LHCN-M2 (cell line): ENCODE results near the gene CDKN3.

DNA sequence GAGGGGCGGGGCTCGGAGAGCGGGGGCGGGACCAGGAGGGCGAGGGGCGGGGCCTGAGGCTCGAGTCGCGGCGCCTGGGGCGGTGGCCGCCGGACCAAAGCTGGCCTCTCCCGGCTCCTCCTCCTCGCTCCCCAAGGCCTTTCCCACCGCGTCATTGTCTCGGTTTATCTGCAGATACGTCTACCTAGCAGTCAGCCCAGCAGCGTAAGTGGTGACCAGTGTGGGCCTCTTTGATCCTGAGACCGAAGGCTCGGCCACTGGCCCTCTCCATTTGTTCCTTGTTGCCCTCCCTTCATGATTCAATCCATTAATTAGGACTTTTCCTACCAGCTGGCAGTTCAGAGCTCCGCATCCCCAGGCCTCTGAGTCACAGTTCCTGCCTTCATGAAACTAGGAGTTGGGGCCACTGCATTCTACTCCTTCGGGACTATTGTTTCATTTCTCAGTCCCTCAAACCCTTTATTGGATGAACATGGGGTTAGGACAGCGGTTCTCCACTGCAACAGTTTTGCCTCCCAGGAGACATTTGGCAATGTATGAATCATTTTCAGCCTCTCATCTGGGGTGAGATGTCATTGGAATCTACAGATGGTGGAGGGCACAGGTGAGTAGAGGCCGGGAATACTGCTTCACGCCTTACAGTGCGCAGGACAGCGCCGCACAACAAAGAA, 451 bp upstream of the GNPNAT1 start:
- RAMPAGE, long total RNA, result no peak

DNA sequence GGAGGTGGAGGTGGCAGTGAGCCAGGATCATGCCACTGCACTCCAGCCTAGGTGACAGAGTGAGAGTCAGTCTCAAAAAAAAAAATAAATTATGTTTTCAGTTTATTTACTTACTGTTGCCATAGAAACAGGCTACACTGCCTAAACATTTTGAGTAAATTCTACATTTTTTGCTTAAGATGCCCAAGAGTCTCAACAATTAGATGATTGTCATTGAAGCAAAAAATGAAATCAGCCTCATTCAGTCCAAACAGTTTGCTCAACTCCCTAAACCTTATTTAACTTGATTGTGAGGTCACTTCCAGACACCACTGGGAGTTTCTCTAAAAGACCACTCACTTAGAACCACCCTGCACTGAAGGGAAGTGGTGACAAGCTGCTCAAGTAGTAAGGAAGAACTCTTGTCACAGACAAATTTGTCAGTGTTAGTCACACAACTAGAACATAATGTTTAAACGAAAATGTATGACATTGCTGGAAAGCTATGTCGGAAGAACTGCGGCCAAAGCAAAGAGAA, 9.8 kb upstream of the GNPNAT1 start:
- RAMPAGE, long total RNA, result no peak

DNA sequence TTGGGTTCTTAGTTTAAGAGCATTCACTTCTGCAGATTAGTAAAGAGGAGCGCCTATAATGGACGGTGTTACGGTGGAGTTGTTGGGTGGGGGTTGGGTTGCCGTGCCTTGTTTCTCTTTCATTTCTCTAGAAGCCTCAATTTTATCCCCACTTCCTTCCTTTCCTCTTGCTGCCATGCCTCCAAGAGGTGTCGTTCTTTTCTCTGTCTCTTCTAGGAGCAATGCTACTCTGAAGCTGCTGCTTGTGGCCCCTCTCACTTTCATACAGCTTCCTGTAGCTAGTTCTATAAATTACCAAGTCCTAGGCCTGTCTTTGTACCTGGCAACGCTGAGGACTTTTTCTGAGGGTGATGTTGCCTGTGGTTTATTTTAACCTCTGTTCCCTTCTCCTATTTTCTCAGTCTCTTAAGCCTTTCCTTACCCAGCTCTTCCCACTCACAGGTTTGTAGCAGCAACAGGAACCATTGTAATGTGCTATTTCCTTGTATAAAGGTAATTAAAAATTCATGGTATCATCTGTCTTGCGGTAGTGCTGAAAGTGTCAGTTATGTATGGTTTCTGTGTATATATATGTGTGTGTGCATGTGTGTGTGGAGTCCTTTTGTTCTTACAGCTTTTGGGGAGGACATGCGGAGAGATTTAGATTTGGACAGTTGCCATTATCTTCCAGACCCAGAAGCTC, 44.0 kb downstream of the DDHD1 start:
- RAMPAGE, long total RNA, result no peak

DNA sequence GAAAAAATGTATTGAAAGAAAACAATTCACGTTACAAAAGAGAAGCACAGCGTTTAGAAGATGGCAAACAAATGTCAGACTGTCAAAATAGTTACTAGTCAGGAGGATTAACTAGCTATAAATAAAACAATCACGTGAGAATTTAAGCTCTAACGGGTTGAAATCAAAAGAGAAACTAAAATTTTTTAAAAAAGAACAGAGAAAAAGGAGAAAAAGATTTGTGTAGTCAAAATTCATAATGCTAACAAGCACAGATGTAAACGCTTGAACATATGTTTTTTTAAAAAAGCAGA, 26.4 kb downstream of the DDHD1 start:
- RAMPAGE, long total RNA, result no peak

DNA sequence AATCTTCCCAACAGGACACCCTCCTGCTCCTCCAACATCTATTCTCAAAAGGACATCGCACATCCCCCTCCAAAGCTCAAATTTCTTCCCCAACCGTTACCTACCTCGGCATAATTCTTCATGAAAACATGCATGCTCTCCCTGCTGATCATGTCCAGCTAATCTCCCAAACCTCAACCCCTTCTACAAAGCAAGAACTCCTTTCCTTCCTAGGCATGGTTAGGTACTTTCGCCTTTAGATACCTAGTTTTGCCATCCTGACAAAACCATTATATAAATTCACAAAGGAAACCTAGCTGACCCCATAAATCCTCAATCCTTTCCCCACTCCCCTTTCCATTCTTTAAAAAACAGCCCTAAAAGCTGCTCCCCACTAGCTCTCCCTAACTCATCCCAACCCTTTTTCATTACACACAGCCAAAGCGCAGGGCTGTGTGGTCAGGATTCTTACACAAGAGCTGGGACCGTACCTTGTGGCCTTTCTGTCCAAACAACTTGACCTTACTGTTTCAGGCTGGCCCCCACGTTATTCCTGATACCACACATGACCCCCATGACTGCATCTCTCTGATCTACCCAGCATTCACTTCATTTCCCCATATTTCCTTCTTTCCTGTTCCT, 21.2 kb downstream of the DDHD1 start:
- RAMPAGE, long total RNA, result no peak

DNA sequence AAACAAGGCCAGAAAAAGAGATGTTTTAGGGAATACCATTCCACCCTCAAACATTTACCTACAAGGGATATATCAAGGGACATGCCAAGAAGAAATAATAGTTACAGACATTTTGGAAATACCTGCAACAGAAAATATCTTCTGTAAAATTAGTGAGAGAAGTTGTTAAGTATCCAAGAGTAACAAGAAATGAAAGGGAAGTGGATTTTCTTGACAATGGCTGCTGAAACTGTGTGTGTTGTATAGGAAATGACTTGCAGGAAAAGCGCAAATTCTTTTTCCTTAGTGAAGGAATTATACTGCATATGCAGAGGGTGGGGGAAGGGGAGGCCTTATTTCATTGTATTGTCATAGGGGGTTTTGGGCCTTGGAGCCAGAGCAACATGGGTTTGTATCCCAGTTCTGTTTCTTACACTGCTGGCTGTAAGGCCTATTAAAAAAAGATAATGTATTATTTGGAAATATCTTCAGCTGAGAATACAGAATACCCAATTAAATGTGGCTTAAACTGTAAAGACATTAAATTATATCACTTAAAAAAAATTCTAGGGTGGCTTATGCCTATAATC, 84.4 kb upstream of the DDHD1 start:
- RAMPAGE, long total RNA, result no peak

GRCh38 chr14:53858130-53858745, 98.4 kb downstream of the BMP4 start:
- RAMPAGE, long total RNA, result no peak

GRCh38 chr14:54396306-54397328, at the start of gene CDKN3:
CDKN3 (plus strand) TSS chr14:54397007.
- RAMPAGE, long total RNA, result start-site peak on the plus strand at chr14:54396979-54397051, 577 reads

- RAMPAGE, long total RNA, result no peak
Measured at GRCh38 chr14:54423785-54424129, 17.4 kb downstream of the CNIH1 start.

DNA sequence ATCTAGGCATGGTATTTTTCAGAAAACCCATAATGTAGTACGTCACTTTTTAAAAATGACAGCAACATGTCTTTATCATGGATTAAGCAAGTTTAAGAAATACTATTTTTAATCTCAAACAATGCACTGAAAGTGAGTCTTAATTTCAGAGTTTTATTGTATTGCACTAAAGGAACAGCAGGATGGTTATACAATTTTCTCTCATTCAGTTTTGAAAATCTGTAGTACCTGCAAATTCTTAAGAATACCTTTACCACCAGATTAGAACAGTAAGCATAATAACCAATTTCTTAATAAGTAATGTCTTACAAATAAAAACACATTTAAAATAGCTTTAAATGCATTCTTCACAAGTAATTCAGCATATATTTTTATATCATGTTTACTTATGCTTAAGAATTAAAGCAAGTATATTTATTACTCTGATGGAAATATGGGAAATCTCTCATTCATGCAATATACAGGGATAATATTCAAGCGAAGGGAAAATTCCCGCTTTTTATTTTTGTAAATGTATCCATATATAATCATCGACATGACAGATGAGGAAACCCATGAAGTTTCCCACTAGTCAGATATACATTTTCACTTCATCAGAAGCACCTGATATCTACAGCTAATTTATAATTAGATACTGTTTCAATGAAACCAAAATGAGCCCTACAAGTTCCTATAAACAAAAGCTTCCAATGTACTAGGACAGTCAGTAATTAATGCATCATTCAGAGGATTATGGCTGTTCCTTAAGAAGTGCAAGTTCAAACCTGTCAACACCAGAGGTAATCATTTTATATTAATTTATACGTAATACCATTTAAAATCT, 14.2 kb downstream of the CNIH1 start:
- RAMPAGE, long total RNA, result no peak

DNA sequence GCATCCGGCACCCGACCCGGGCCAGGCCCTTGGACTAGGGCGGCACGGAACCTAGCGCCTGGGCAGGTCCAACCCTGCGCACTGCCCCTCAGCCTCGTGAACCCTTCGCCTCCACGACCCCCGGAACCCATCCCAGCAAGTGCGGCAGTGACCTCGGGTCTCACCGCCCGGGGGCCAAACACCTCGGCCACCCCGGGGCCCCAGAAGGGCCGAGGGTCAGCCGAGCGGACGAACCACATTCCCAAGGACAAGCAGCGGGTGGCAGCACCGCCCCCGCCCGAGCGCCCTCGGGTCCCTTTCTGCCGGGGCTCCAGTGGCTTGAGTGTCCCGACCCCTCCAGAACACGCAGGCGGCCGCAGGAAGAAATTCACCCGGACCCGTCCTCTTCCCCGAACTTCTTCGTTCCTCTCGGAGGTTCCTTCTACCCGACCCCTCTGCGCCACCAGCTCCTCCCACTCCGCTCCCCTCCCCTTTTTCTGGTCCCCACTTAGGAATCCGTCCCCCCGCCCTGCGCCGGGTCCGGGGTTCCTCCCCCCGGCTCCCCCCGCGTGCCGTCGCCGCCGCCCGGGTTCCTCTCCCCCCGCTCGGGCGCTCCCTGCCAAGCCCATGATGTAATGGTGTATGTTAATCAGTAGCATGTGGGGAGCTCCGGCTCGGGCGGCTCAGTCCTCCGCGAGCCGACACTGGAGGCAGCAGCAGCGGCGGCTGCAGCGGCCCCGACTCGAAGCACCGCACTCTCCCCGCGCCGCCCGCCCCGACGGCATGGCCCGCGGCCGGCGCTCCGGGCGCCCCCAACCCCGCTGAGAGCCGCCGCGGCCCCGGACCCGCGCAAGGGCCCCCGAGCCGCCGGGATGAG, 1.3 kb upstream of the SAMD4A start:
- RAMPAGE, long total RNA, result no peak

DNA sequence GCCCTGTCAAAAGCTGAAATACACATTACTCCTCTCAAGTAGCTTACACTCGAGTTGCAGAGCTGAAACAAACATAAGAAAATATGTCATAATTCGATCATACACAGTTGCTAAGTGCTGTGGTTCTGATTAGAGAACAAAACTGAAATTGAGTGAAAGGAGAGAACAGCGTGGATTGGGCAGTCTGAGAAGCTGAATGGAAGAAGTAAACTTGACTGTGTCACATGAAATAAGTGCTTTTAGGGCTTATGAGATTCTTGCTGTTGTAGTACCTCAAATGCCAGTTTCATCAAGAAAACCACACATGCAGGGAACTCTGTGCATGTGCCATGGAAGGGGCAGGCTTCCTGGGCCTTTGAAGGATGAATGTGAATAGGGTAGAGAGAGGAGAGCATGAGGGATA, 7.2 kb downstream of the SAMD4A start:
- RAMPAGE, long total RNA, result no peak

GRCh38 chr14:54574544-54575015, 7.7 kb downstream of the SAMD4A start:
- RAMPAGE, long total RNA, result no peak

- RAMPAGE, long total RNA, result no peak
Measured at GRCh38 chr14:54676526-54677858, 110.1 kb downstream of the SAMD4A start.

DNA sequence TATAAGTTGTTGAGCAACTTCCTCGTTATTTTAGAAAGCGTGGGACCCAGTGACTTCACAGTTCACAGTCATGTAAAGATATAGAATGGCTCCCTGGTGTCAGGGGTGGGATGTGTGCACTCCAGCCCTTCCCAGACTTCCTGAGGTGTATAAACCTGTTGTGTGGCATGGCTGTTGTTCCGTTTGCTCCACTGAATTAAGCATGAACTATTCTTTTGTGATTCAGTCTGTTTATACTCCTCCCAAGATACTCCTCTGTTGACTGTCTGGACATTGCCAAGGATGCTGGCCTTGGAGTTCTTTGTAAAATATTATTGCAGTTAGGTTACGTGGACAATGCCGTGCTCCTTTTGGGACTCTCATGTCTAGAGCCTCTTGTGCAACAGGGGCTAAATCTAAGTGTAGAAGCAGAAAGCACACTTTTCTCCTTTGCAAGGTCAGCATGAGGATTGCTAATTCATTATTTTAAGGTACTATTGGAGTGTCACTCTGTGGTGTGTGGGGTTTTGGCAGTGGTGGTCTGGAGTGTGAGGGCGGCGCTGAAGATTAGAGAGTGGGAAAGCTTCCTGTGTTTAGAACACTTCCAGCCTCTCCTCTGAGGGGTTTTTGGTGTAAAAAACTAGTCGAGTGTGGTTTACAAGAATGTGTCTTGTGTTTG, 125.3 kb downstream of the SAMD4A start:
- RAMPAGE, long total RNA, result no peak

GRCh38 chr14:54782742-54783325, 119.8 kb downstream of the GCH1 start:
- RAMPAGE, long total RNA, result no peak

DNA sequence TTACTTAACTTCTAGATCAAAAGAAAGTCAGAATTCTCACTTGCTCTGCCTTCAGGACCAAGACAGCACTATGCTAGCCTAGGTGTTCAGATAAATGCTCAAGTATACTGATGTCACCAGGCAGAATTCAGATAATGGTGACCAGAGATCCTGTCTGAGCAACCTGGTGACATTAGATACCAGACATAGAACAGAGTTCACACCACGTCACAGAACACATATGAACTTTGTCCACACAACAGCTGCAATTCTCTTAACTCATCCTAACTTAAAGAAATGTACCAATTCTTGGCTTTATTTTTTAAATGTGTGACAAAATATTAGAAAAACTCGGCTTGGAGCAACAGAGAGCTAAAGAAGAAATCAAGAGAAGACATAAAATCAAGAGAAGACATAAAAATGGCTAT, 58.1 kb downstream of the GCH1 start:
- RAMPAGE, long total RNA, result no peak

DNA sequence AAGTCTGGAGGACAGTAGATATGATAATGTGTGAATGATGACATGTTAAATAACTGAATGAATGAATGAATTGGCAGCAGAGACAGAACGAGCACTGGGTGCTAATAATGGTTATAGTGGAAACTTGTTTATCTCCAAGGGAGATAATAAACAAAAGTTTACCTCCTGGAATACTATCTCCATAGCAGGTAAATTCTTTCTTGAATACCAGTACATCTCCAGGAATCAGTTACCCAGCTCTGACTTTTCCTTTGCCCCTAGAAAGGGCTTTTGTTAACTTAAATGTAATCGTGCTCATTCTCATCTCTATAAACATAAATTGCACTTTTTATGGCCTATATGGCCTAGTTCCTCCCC, 7.2 kb upstream of the LGALS3 start:
- RAMPAGE, long total RNA, result no peak

DNA sequence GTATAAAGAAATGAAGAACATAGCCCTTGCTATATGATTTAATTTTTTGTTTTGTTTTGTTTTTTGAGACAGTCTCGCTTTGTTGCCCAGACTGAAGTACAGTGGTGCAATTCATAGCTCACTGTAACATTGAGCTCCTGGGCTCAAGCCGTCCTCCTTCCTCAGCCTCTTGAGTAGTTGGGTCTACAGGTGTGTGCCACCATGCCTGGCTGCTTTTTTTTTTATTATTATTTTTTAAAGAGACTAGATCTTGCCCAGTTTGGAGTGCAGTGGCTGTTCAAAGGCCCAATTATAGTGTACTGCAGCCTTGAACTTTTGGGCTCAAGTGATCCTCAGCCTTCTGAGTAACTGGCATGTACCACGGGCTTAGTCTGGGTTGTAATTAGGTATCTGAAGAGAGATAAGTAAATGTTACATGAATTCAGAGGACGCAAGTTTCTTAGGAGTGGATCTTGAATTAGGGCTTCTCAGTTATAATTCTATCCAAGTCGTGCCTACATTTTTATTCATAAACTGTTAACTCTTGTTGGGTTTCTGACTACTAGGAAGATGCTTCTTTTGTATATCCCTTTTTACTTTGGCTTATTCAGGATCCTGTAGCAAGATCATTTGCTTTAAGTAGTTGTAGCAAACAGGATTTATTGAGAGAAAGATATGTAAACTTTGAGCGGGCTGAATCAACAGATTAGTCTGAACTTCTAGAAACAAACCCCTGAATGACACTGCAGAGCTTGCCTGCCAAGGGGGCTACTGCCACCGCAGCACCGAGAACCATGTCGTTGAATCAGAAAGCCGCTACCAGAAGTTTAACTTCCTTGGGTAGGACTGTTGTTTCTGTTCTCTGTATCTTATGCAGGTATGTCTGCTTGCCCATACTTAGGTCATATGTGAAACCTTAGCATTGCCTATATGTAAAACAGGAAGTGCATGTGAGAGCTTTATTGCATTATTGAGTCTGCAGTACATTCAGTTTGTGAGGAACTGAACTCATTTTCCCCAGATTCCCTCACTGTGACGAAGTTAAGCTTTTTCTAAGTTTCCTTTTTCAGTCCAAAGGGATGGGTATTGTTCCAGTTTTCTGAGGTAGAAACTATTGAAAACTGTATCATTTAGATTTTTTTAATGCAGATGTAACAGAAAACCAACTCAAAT, 6.4 kb downstream of the FBXO34 start:
- RAMPAGE, long total RNA, result no peak

GRCh38 chr14:55304360-55304664, 33.1 kb downstream of the FBXO34 start:
- RAMPAGE, long total RNA, result no peak